Glomerular endothelial cell (primary cell): ENCODE measurements around a stretch of chr11.

DNA sequence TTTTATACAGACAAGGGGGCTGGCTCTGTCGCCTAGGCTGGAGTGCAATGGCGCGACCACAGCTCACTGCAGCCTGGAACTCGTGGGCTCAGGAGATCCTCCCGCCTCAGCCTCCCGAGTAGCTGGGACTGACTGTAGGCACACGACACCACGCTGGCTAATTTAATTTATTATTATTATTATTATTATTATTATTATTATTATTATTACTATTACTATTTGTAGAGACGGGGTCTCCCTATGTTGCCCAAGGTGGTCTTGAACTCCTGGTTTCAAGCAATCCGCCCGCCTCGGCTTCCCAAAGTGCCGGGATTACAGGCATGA lies 568 bp upstream of the POGLUT3 start:
- RAMPAGE, long total RNA, result no peak

- RAMPAGE, long total RNA, result no peak
Measured at GRCh38 chr11:108565670-108566023, 27.9 kb downstream of the EXPH5 start.

DNA sequence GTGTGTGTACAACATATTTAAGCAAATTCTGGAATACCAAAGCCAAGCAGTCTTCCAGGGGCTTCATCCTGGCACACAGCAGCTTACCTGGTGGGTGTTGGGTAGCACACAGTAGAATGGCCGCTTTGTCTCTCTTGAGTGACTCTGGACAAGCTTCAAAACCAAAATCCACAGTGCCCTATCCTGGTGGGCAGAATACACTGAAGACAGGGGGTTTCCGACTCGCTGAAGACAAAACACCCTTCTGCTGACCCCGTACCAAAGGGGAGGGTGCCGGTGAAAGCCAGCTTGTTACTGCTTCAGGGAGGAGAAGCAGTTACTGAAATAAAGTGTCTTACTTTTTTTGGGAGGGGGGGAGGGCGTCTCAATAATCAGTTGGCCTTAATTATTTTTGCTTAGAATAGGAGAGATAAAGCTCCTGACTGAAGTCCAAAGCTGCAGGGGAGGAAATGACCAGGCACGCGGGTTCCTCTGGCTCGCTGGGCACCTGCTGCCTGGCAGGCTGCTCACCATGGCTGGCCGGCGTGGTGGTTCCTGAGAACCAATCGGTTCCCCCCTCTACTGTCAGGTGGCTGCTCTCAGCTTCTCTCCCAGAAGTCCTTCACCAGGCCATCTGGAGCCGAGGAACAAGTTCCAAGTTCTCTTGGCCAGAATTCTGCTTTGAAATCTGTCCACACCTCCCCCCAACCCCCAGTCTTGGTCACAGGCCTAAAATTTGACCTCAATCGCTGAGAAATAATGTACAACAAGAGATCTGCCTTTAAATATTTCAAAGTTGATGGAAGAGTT lies 25.5 kb downstream of the EXPH5 start:
- RAMPAGE, long total RNA, result no peak

DNA sequence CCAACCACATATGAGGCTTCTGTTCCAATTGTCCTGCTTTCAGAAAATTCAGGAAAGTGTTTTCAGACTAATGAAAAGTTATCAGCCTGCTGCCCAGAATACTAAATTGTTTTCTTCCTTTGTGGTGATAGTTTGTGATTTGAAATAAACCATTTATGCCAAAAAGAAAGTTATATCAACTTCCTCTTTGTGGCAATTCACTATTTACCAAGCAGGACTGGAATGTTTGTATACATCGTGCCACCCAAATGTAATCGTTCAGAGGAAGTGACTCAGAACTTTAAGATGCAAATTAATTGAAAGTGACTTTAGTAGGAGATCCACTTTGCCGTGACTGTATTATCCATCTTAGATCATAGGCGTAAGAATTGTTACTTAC lies 230.9 kb downstream of the DDX10 start:
- RAMPAGE, long total RNA, result no peak

- RAMPAGE, long total RNA, result no peak
Measured at GRCh38 chr11:109940814-109941194, 152.4 kb upstream of the ZC3H12C start.

DNA sequence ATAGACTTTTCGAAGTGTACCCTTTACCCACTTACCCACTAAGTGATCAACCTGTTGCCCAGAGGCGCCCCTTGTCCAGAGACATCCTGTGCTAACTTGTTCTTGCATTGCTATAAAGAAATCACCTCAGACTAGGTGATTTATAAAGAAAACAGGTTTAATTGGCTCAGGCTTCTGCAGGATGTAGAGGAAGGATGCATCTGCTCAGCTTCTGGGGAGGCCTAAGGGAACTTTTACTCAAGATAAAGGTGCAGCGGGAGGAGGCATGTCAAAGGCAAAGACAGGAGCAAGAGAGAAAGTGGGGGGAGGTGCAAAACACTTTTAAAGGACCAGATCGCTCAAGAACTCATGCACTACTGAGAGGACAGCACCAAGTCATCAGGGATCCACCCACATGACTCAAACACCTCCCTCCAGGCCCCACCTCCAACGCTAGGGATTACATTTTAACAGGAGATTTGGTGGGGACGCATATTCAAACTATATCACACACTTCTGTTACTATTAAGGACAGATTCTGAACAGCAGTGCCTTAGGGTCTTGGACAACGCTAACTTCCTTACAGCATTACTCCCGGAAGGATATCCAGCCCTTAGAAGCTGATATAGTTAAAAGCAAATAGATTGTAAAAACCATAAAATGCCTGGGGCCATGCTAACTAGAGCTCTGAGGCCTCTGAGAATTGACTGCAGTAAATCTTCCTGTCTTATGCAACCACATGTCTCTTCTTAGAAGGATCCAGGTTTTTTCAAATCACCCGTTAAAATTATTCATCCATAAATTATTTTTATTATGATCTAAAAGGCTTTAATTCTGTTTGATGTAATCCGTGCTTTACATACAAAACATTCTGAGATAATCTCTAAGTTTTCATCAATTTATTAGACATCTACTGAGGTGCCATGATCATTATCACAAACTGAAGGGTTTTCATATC lies 16.8 kb upstream of the ZC3H12C start:
- RAMPAGE, long total RNA, result no peak

DNA sequence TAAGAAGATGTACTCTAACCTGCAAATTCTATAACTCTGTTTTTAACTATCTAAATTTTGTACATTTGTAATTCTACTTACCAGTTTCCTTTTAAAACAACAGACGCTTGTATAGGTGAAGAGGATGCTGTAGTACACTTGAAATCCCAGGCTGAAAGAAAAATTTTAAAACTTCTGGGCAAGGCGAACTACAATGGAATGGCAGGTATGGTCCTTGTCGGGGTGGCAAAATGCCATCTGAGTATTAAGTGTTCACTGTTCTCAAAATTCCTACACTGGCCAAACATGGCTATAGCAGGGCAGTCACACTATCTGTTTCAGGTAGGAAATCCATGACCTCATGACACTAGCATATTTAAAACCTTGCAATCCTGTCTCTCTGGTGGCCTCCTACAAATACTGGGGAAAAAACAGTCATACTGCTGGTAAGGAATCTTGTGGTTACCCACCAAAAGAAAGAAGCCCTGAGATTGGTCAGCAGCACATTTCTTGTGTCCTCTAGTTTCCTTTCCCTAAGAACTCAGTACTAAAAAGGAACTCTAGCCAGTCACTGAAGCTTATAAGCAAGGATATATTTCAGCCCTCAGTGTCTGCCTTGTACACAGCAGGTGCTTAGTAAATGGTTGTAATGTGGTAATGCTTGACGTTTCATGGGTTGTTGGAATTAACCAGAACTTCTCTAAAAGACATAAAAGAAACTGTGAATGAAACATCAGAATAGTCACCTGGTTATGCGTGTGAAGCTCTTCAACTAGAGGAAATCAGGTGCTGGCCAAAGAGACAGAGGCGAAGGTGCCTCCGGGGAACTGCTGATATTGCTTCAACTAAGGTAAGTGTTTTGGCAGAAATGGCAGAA lies 5.2 kb upstream of the ZC3H12C start:
- RAMPAGE, long total RNA, result no peak

DNA sequence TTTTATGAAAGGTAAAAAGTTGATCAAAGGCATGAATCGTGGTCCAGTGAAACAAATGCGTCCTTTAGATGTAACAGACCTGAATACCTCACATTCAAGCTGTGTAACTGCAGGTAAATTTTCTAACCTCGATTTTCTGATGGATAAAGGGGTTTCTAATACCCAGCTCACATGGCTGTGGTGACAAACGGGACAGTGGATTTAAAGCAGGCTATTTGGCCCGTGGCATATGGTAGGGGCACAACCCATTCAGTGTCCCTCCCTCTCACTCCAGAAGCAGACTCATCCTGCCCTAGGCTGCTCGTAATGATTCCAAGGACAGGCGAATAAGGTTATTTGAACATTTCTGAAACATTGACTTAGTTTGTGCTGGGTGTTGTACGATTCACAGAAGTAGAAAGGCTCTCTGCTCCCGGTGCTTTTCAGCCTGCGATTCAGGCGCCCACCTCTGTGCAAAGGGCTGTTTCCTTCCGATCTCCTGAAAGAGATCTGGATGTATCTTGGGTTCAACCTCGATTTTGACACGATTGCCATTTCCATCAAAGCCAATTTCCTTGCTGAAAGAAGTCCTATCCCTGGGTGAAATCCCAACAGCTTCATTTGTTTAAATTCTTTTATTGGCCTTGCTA lies 1.3 kb upstream of the ZC3H12C start:
- RAMPAGE, long total RNA, result no peak

DNA sequence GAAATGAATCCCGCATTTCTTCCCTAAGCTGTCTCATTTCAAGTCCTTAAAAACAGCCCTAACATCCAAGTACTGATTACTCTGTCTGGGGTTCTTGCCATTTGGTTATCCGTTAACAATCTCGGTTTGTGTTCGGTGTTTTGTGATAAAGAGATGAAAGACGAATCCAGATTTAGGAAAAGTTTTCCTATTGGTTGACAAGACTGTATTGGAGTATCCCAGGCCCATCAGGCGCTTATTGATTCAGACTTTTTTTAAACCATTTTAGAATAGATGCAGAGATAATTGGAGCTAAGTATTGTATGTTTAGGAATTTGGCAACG lies 858 bp downstream of the ZC3H12C start:
- RAMPAGE, long total RNA, result no peak

DNA sequence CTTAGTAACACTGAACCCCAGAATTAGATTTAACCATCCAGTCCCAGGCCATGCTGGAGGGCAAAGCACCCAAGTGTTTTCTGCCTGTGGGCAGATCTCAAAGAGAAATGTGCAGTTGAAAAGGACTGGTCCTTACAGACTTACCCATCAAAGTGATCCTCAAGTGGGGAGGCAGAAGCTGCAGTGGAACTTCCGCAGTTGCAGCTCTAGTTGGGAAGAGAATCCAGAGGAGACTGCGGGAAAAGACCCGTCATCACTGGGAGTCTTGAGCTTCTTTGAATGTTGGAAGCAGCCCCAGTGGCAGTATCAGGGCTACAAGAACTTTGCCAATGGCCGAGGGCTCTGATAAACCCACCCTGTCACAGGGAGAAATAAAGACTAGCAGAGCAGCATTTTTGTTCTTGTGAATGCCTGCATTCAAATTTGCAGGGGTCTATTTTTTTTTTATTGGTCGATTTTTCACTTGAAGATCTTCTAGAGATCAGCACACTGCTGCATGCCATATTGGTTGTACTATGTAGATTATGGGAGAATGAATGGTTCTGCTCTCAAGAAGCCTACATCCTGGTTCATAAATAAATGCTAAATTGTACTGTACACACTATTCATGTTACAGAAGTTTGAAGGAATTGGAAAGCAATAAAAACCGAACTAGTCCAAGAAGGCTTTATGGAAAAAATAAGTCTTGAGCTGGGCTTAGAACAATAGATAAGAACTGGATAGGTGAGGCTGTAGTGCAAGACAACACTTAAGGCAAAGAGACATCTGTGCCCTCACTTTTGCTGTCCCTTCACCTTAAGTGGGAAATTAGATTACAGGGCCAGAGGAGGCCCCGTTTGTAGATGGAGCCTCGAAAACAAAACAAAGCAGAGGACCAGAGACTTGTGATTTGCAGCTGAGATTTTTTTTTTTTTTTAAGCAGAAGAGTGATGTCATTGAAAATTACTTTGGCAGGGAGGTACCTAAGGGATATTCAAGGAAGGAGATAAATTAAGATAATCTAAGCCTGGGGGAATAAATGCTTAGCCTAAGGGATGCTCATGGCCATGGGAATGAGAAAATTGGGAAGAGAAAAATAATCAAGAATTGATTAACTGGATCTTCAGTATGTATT lies 31.1 kb downstream of the ZC3H12C start:
- RAMPAGE, long total RNA, result no peak

DNA sequence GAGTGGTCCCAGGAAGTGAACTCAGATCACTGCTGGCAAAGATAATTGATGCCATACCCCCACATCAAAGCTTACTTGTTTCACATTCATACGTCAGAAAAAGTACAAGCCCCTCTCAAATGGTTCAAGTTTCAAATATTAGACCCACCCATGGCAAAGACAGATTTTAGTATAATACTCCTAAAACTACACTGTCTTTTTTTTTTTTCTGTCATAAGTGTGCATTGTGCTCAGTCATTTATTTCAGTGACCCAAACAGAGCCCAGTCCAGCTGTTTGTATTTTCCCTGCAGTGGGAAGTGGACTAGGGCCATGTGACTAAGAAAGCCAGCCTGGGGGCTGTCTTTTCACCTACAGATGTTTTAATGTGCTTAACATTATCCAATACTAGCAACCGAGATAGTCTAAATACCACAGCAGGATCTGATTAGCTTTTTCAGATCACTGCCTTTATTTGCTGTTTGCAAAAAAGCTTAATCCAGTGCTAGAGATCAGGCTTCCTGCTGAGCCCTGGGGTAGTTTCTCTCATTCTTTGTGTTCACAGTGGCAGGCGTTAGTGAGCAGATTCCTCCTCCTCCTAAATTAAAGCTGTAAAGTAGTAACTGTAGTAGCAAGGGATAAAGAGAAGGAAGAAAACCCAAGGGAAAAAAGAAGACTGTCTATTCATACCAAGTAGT lies 34.9 kb downstream of the ZC3H12C start:
- RAMPAGE, long total RNA, result no peak

DNA sequence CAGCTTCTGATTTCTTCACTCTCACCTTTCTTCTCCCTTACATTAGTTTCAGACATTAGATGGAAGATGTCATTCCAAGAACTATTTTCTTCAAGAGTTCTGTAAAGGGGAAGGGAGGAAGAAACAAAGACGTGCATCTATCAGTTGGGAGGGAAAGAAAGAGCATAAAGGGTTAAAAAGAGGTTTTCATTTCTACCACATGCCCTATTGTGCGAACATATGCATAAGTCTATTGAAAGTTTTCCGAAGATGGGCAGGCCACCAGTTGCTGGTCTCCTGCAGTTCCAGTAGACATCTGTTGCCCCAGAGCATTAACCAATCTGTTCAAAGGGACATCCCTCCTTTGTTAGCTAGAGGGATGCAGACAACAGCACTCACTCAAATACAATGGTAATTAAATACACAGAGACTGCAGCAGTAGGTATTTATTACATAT lies 38.5 kb downstream of the ZC3H12C start:
- RAMPAGE, long total RNA, result no peak

DNA sequence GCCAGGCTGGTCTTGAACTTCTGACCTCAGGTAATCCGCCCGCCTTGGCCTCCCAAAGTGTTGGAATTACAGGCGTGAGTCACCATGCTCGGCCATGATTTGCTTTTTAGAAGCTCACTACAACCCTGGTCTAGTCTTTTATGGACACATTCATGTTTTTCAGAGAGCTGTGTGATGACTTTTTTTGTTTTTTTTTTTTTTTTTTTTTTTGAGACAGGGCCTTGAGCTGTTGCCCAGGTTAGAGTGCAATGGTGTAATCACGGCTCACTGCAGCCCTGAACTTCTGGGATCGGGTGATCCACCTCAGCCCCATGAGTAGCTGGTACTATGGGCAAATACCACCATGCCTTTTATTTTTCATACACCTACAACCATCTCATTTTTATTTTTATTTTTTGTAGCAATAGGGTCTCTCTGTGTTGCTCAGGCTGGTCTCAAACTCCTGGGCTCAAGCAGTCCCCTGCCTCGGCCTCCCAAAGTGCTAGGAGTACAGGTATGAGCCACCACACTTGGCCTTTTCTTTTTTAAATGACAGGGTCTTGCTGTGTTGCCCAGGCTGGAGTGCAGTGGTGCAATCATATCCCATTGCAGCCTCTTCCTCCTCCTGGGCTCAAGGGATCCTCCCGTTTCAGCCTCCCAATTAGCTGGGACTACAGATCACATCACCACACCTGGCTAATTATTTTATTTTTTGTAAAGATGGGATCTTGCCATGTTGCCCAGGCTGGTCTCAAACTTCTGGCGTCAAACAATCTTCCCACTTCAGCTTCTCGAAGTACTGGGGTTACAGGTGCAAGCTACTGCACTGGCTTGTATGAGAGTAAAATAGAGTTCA lies 5.0 kb downstream of the FDX1 start:
- RAMPAGE, long total RNA, result no peak

- RAMPAGE, long total RNA, result no peak
Measured at GRCh38 chr11:110921677-110921960, 209.4 kb upstream of the ARHGAP20 start.

- RAMPAGE, long total RNA, result no peak
Measured at GRCh38 chr11:111096988-111097645, 148.4 kb upstream of the POU2AF2 start.

DNA sequence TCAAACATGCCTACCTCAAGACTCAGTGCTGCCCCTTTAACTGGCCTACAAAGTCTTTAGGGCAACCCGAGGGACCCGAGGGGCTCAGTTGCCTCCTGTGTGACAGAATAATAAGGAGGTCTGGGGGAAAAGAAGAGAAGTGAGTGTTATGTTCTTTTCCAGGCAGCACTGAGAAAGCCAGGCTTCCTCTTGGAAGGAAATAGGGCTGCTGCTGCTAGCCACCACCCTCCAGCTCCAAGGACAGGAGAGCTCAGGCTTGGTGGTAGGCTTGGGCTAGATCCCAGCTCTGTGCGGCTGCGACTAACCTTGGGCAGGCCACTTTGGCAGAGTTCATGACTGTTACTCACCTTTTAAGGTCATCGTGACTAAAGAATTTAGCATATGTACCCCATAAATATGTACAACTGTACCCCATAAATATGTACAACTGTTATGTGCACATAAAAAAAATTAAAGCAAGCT lies 124.9 kb upstream of the POU2AF2 start:
- RAMPAGE, long total RNA, result no peak

GRCh38 chr11:111301985-111302854 lies 3.9 kb downstream of the POU2AF3 start:
- RAMPAGE, long total RNA, result no peak

- RAMPAGE, long total RNA, result no peak
Measured at GRCh38 chr11:111302957-111304026, 4.9 kb downstream of the POU2AF3 start.

DNA sequence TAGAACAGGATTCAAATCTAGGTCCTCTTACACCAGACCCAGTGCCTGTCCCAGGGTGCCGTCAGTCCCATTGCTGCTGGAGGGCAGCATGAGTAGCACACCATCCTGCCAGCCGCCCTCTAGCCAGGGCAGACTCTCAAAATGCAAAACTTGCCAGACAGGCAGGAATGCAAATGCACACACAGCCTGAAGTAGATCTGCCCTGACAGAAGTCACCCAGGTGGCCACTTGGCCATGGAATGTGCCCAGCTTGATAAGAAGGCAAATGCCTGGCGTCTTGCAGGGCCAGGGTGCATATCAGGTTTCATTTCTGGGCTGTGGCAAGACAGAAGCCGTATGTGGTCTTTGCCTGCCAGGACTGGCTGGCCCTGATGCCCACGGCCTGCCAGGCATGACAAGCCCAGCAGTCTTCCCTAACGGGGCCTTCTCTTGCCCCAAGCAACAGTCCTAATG lies 29.5 kb downstream of the POU2AF3 start:
- RAMPAGE, long total RNA, result no peak

DNA sequence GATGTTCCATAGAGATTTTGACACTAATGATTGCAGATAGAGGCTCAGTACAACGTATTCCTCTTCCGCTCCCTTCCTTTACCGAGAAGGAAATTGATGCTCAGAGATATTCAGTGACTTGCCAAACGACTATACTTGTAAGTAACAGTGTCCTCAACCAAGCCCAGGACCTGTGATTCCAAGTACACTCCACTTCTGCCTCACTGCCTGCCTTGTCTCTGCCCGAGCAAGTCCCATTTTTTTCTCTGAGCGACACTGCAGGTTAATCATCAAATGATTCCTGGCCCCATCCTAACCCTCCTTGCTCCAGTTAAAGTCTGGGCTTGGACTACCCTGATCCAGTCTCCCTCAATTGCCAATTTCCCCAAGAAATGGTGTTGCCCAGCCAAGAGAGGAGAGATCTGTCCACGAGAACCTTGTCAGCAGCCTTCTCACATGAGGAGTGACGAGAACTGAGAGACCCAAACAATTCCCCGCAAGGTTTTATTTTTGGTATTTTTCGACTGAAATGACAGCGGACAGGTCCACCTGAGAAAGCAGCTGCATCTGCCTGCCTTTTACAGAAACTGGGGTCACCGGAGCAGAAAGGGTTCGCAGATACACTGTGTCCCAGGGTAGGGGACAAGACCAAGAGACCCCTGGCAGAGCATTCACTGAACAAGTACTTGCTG lies 11.6 kb downstream of the POU2AF1 start:
- RAMPAGE, long total RNA, result no peak